ENCODE measurements around the gene SLTM.

DNA sequence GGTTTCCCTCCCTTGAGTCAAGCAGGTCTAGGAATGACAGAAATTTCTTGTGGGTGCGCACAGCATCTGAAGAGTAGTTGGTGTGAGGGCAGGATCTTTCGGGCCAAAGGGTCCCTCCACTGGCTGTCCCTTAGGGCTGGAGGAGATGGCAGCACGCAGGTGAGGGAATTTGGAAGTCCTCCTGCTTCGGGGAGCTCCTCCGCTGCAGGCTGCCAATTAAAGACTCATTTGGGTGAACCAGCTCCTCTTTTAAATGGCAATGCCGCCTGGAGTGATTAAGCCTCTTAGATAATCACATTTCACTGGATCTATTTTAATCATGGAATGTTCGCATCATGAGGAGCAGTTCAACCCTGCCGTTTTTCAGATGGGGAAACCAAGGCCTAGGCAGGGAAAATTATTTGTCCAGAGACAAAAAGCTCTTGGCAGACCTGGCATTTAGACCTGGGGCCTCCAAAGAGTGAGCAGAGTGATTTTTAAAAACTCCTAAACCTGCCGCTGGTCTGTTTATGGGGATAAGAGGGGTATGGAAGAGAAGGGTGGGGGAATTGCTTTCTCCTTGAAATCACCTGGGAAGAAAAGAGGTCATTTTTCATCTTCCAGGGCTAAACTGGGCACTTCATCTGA lies 118.0 kb downstream of the LIPC start:
- PRO-cap: no peak

DNA sequence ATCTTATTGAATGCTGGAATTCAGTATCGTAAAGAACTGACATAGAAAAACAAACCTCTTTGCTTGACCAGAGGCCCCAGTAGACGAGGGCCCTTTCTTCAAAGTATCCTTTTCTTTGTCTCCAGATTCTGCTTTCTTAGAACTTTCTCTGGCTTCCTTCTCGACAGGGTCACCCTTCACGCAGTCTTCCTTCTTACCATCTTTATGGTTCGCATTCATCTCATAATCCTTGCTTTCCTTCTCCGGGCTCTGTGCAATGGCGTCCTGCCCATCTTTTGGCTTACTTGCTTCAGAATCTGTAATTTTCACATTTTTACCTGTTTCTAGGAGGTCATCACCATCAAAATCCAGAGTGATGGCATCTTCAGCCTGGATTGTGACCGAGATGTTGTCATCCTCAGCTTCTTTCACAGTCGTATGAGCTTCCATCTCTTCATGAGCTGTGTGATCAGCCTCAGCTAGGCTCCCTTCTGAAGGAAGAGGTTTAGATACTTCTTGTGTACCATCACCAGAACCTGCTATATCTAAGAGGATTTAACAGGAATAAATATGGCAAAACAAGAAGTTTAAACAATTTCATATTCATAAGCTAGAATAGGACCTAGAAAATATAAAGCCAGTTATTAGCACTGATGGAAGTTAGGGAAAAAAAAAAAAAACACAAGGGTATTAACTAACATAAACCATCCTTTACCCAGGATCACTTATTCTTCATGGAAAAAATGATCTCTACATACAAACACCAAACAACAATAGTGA lies 33.9 kb downstream of the SLTM start:
- PRO-cap: no peak

DNA sequence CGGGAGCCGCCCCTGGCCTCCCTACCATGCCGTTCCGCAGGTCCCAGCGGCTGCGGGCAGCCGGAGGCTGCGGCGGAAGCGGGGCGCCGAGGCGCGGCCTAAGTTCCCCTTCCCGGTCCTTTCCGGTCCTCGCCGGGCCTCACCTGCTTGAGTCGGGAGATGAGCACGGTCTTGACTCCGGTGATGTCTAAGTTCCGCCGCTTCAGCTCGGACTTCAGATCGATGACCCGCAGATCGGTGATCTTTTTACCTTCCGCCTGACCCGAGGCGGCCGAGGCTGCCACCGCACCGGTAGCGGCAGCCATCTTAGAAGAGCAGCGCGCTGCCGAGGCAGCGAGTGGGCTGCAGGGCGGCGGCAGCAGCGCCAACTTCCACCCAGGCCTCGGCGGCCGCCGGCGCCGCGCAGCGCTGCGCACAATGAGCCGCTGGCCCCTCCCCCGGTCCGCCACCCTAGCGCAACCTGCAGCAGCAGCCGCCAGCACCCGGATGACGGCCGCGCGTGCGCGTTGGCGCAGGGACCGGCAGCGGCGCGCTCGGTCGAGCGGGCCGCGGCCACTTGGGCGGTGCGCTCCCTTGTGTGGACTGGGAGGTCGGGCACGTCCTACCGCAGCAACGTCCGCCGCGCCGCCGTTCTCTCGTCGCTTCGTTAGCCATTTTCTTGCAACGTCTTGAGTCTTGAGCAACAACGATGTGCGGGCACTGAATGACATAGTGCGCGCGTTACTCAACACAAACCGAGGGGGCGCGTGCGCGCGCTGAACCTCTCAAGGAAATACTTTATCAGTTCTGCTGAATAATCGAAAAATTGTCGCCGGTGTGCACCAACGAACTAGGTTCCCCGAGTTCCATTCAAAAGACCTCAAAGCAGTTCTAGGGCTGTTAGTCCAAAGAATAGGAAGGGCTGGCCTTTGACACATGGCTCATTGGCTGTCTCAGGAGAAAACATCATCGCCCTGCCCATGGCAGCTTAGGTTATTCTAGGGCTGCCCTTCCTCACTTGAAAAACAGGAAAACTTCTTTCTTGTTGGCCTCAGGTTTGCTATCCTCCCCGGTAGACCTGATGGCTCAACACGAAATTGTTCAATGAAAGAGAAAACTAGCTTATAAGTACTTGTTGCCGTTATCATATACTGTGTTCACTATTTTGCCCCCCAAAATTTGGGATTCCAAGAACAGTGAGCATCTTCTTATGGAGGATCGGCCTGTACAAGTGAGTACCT lies at the start of gene SLTM:
Gene SLTM, minus strand, starts transcription at position 419 of the 1,220 bp plus-strand sequence.
- PRO-cap: bidirectional peak, plus-strand start at position 555 of the sequence, minus-strand start at position 419 of the sequence

- PRO-cap: bidirectional peak, plus-strand start at chr15:58988486, minus-strand start at chr15:58988475
These were observed 734 bp downstream of the RNF111 start for GRCh38 chr15:58988252-58988542.

DNA sequence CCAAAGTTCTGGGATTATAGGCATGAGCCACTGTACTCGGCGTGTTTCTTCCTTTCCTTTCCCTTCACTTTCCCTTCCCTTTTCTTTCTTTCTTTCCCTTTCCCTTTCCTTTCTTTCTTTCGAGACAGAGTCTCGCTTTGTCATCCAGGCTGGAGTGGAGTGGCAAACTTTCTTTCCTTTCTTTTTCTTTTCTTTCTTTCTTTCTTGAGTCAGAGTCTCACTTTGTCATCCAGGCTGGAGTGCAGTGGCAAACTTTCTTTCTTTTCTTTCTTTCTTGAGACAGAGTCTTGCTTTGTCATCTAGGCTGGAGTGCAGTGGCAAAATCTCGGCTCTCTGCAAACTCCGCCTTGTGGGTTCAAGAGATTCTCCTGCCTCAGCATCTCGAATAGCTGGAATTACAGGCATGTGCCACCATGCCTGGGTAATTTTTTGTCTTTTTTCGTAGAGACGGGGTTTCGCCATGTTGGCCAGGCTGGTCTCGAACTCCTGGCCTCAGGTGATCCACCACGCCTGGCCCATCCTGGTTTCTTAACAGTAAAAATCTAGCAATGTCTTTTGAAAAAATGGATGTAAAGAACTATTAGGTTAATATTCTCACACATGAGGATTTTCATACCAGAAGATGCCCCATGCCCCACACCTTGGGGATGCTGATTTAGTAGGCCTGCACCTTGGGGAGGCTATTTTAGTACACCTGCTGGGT lies 17.2 kb upstream of the LDHAL6B start:
- PRO-cap: no peak

DNA sequence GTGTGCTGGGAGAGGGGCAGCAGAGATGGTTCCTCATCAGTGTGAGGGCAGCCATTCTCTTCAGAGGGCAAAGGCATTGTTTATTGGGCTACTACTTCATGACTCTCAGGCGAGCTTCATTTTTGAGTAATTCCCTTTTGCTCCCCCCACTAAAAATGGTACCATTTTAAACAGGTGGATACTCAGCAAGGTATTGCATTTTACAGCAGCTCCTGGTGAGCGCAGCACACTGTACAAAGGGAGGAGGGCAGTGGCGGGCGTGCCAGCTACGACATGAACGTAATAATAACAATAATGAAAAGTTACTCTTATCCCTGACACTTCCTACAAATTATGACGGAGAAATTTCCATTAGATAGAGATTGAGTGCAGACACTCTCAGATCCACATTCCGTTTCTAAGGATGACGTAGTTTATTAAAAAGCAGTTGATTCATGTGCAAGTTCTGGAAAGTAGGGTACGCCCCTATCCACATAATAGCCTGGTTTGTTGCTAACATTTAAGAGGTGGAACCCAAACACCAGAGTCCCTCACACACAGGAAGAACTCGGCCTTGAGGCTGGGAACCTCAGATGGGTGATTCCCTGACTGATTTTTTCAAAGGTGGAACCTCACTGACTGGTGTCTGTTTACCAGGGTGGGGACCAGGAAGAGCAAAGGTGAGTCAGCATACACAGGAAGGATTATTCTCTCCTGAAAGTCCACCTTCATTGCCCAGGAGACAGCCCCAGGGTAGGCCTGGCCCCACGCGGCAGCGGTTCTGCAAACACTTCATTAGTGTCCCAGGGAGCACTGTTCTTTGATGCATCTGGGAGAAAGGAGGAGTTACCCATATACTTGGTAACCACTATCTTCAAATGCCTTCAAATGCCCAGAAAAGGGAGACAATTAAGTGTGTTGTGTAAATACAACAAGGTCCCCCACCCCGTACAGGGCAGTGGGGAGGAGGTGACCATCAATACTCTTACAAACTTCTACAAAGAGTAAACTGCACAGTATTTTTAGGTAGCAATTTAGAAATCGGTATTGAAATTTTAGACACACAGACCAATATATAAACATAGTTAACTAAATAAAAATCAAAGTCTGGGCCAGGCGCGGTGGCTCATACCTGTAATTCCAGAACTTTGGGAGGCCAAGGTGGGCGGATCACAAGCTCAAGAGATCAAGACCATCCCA lies 69.9 kb downstream of the LDHAL6B start:
- PRO-cap: no peak

- PRO-cap: unidirectional peak, plus-strand start at chr15:59292712
These were observed 80.2 kb downstream of the MYO1E start for GRCh38 chr15:59292338-59292963.

GRCh38 chr15:59293946-59294273 lies 78.8 kb downstream of the MYO1E start:
- PRO-cap: no peak

DNA sequence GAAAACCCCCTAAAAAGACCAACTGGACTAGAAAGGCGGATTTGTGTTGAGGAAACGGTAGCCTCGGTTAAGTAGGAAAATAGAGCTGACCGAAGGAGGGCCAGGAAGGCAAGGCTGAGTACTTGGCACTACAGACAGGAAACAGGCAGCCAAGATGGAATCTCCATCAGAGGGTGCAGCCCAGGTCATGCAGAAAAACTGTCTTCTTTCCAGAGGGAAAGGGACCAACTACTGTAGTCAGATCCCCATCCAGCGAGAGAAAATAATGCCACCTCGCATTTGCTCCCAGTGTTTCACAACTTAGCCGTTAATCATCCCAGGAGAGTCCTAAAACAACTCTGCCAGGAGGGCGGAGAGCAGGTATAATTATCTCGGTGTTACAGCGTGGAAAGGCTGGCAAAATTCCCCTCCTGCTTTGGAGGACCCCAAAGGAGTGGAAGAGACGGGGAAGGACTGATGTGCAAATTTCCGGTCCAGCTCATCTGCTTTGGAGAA lies 77.3 kb downstream of the MYO1E start:
- PRO-cap: no peak

- PRO-cap: no peak
These were observed 74.3 kb downstream of the MYO1E start for GRCh38 chr15:59298104-59298968.

- PRO-cap: no peak
These were observed 28.9 kb downstream of the MYO1E start for GRCh38 chr15:59343661-59344352.

DNA sequence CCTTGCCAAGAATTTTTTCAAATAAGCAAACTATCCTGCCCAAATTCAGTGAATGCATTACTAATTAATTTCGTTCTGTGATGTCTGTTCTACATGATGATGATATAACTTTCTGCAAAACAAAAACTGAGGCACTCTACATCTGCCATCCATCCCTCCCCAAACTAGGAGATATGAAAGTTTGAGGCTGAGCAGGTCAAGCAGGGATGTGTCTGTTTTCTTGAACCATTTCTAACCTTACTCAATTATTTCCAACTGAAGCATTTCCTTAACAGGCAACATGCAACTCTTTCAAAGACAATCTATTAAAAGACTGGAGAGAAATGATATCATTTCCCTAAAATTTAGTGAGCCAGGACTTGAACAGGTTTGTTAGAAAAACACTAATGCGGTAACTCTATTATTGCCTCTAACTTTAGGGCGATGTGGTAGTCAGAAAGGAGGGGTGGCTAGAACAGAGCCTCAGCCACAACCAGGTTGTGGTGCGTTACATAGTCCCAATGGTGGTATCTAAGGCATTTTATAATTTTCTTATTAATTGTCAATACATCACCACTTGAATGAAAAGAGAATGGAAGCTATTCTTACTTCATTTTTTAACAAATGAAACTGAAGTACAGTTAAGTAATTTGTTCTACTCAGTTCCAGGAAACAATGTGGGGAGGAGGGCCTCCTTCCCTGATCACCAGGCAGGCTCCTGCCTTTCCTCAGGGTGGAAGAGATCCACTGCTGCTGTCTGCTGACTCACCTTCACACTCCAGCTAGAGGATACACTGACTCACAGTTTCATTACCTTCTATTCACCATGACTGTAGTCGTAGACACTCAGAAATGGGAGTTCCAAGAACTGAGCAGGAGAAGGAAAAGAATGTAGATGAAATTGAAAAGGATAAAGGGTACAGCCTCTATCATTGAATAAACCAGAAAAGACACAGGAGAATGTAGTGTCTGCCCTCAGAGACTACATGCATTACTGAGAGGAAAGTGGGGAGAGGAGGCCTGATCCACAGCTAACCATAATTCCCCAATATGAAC lies 22.8 kb downstream of the MYO1E start:
- PRO-cap: bidirectional peak, plus-strand start at position 828 of the sequence, minus-strand start at position 759 of the sequence

- PRO-cap: unidirectional peak, plus-strand start at chr15:59371635; bidirectional peak, plus-strand start at chr15:59372074, minus-strand start at chr15:59371859
These were observed 1.2 kb downstream of the MYO1E start for GRCh38 chr15:59371122-59372227.

GRCh38 chr15:59612581-59613145 lies 1.1 kb downstream of the GCNT3 start:
- PRO-cap: no peak

- PRO-cap: no peak
These were observed 114.4 kb upstream of the BNIP2 start for GRCh38 chr15:59803224-59804159.

- PRO-cap: no peak
These were observed 46.8 kb downstream of the ANXA2 start for GRCh38 chr15:60350970-60351447.

DNA sequence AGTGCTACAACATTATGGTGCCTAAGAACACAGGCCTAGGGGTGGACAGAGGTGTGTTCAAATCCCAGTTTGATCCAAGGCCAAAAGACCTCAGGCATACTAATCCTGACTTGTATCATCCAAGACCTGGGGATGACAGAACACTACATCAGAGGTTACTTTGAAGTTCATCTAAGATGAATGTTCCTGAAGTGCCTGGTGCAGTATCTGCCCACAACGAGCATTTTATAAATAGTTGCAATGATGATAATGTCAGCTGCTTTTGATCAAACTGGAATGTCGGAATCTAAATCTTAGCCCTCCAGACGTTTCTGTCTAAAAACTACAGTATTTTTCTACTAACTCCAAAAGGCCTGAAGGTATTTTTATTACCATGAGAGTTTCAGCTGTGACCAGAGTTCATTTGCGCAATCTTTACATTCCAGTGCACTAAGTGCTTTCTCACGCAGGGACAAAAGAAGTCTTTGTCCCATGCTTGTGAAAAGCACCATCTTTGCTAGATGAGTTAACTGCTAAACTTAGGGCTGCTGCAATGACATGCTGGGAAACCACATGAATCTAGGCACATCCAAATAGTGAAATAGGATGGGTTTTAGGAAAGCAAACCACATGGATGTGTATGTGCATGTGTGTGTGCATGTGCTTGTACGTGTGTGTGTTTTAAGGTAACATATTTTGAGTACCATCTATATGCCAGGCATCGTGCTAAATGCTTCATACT lies 18.1 kb downstream of the ANXA2 start:
- PRO-cap: no peak

GRCh38 chr15:60477792-60478494 lies 999 bp downstream of the ICE2 start:
- PRO-cap: bidirectional peak, plus-strand start at chr15:60478352, minus-strand start at chr15:60478264

GRCh38 chr15:60495776-60496240 lies 16.9 kb upstream of the ICE2 start:
- PRO-cap: no peak

DNA sequence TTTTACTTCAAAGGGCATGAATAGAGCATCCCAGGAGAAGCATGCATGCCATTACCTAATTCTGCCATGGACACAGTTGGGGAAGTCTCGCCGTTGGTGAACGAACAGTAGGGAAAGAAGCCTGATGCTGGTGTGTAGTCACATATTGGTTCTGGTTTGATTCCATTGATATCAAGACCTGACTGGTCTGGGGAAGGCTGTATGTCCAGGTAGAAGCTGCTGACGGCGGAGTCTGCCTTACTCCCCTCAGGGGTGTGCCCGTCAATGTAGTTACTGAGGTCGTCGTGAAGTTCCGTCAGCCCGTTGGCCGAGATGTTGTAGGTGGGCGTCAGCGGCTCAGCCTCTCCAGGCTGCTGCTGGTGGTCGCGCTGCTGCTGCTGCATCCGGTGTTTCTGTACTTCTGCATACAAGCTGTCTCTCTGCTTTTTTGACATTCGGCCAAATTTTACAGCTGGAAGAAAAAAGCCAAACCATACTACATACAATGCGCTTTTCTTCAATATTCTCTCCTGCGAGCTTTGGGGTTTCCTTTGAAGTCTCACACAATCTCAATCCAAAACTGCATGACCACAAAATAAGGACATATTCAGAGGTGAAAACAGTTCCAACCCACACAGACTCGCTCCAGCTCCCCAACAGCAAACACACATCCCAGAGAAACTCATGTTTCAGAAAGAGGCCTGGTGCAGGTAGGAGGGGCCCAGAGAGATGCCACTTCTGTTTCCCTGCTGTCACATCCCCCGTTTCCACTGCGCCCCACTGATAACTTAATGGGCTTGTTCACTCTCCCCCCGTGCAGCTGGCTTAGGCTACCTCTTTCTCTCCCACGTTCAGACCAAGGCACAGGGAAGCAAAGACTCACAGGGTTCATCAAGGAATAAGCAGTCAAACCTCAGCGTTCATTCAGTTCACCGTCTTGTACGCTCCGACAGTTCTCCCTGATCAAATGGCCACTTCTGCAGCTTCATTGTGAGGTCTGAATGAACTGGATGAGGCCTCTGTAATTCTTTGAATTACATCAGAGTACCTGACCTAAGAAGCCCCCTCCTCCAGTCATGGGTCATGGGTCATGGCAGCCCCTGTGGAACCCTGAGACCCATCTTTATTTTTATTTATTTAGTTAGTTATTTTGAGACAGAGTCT lies 32.6 kb upstream of the ICE2 start:
- PRO-cap: no peak